Mammary microvascular endothelial cell (primary cell): ENCODE results near the gene UGDH.

- RAMPAGE, long total RNA: start-site peak on the minus strand at chr4:39527370-39527442, 313 and 109 reads in 2 replicates; start-site peak on the minus strand at chr4:39527532-39527624, 197 and 111 reads in 2 replicates
Observed at GRCh38 chr4:39526856-39527680, at the start of gene UGDH. UGDH (minus strand) TSS chr4:39527439.

DNA sequence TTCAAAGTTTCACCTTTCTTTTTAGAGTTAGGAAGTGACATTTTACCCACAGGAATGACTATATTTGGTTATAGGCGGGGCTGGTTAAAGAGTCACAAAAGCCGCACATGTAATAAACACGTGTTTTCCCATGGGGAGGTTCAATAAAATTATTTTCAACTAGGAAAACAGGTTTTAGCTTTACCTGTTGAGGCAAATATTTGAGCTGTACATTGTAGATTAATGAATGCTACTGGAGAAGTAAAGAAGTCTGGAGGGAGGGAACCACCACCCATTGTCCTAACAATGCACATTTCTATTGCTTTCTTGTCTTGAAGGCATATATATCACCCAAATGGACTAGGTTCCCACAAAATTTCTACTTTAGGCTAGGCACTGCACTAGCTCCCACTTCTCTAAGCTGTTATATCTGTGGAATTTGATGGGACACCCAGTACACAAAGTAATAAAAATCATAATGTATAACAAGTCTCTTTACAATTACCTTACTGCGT lies 41.7 kb upstream of the UGDH start:
- RAMPAGE, long total RNA: no peak

- RAMPAGE, long total RNA: no peak
Observed at GRCh38 chr4:39614623-39615153, 24.0 kb downstream of the SMIM14 start.

- RAMPAGE, long total RNA: no peak
Observed at GRCh38 chr4:39637998-39638376, 678 bp downstream of the SMIM14 start.

DNA sequence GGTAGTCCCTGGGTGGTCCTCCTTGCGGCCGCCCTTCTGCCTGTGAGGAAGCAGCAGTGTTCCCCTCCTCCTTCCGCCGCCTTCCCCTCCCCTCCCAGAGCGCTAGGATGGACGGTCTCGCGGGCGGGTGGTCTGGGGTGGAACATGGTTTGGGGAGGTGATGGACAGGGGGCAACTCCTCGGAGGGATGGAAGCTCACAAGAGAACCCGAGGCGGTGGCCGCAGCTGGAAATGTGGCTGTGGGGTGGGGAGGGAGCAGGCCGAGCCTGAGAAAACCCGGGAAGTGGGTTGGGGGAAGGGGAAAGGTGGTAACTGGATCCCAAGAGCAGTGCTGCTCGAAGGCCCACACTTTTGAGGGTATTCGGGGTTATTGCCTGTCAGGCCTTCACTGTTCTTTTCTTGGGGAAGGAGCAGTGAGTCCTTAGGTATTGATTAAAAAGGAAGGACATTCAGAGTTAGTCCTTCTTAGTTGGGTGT lies 571 bp downstream of the UBE2K start:
- RAMPAGE, long total RNA: no peak

DNA sequence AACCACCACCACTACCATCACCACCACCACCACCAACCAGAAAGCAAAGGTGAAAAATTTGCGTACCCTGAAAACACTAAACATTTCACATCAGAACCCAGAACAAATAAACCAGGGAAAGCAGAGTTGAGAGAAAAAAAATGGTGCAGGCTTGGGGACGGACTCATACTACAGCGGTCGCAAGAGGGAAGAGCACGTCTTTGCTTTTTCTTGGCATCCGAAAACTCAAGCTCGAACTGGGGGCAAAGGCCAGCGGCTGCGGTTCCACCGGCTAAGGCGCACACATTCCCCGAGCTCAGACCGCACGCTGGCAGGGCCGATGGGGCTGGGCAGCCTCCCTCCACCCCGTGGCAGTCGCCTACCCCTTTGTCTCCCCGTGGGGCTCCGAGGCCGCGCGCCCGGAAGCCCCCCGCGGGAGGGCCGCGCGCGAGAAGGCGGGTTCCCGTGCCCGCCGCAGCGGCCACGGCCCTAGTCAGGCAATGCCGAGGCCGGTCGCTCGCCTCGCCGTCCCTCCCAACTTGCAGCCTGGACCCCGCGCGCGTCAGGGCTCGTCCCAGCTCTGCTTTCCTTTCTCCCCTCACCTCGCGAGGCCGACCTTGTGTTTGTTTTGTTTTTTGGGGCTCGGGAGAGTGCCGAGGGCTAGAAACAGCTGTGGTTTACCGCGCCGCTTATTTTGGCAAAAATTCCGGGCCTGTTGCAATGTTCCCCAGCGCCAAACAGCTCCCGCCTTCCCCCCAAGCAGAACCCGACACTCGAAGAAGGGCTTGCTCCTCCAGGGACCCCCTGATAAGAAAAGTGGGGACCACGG lies 739 bp upstream of the N4BP2 start:
- RAMPAGE, long total RNA: no peak

DNA sequence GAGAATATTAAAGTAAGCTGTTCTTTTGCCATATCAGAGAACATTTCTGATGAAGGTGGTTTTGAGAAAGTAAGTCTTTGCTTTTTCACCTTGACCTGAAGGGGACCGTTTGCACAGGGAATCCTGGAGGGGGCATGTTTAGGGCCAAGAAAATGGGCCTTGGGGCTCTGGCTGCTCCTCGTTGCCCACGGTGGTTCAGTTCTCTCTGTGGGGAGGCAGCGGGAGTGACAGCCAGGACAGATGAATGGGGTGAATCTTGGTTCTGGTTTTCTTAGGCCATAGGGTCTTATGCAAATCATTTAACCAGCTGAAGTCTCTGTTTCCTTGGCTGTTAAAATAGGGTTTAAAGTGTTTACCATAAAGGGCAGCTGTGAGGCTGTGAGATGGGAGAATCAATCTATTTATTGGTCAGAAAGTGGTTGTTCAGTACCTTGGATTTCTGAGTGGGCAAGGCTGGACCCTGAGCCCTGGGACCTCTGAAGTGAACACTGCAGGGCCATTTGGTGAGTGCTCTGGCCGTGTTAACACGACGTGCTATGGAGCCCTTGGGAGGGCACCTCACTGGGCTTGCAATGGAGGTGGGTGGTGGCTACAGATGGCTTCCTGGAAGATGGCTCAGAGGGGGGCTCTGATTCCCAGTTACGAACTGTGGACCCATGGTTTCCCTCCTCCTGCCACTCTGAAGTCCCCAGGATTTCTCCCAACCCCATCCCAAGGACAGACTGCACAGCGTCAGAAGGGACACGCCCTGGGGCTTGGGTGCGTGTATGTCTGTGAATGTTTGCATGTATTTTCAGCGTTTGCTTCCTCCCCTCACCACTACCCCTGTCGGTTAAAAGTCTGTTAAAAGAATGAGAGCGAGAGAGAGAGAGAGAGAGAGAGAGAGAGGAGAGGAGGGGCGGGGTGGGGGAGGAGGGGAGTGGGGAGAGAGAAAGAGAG lies 3.9 kb upstream of the RHOH start:
- RAMPAGE, long total RNA: no peak

- RAMPAGE, long total RNA: no peak
Observed at GRCh38 chr4:40193560-40193836, 3.3 kb upstream of the RHOH start.

DNA sequence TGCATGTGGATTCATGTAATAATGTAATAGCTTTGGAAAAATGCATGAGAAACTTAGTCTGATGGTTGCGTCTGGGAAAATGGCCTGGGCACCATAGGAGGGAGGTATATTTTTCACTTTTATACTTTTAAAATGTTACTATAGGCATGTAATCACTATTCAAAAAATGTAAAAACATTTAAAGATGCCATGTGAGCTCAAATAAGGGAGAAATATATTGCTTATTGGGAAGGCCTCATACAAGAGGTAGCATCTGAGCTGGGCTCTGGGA lies 22.6 kb downstream of the RHOH start:
- RAMPAGE, long total RNA: no peak

DNA sequence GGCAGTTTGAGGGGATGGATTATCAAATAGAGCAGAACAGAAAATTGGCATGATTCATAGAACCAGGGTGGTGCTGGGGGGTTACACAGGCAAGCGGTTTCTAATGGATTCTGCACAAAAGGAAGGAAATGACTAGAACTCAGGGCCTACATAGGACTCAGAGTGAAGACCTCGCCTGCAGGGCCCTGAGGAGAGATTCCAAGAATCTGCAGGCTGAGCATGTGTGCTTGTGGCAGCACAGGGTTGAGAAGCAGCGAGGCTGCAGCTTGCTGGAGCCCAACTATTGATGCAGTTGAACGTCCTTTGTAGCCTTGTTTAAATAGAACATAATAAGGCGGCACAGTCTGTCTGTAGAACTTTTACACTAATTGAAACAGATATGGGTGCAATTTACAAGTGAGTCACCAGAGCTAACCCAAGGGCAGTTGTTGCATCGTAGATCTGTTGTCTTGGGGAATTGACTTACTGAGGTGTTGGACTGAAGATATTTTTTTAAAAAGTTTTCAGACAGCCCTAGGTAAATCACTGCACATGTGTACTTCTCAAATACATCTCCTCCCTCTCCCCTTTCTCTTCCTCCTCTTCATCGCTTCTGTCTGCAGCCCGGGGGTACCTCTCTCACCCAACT lies 58.2 kb downstream of the RHOH start:
- RAMPAGE, long total RNA: no peak

- RAMPAGE, long total RNA: no peak
Observed at GRCh38 chr4:40308196-40308576, 26.9 kb upstream of the CHRNA9 start.

DNA sequence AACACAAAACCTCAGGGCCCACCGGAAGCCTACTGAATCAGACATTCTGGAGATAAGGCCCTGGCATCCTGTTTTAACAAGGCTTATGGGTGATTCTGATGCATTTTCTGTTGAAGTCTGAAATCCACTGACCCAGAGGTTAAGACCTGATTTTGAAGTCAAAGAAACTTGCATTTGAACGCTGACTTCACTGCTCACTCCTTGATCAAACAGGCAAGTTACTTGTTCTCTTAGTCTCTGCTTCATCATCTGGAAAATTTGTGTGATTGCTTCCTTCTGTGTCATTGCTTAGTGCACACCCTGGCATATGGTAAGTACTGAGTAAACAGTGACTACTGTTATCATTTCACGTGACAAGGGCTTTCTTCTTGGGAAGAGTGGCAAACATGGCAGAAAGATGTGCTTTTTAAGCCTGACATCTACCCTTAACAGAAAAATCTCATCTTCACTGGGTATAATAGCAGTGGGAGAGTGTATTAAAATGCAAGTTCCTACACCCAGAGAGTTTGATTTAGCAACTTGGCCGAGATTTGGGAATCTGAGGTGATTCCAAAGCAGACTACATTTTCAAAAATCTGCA lies 14.7 kb downstream of the CHRNA9 start:
- RAMPAGE, long total RNA: no peak

DNA sequence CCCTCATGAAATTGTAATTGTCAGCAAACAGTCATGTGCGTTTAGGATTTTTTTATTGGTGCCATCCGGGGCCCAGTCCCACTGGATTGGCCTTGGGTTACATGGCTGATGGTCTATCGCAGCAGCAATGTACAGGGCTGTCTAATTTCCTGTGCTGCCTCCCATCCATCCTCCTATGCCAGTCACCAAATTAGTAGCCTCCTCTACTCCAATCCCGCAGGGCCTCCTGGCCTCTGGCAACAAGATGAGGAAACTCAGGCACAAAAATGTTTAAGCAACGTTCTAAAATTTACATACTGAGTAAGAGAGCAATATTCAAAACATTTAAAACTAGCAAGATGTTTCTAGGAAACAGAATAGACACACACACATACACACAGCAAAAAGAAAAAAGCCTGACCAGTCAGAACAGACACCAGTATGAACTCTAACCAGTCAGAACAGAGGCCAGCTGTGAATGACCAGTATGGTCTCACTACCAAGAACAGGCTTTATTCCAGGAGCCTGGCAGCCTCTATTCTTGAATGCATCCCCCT lies 42.5 kb downstream of the CHRNA9 start:
- RAMPAGE, long total RNA: no peak

- RAMPAGE, long total RNA: no peak
Observed at GRCh38 chr4:40405169-40405569, 70.0 kb downstream of the CHRNA9 start.

GRCh38 chr4:40438777-40439157 lies 103.6 kb downstream of the CHRNA9 start:
- RAMPAGE, long total RNA: no peak

- RAMPAGE, long total RNA: no peak
Observed at GRCh38 chr4:40484591-40485084, 145.0 kb downstream of the RBM47 start.

GRCh38 chr4:40553898-40554548 lies 75.6 kb downstream of the RBM47 start:
- RAMPAGE, long total RNA: no peak

GRCh38 chr4:40628910-40629226 lies 796 bp downstream of the RBM47 start:
- RAMPAGE, long total RNA: no peak

- RAMPAGE, long total RNA: no peak
Observed at GRCh38 chr4:40630379-40631096, 874 bp upstream of the RBM47 start.

- RAMPAGE, long total RNA: no peak
Observed at GRCh38 chr4:40672419-40673454, 43.1 kb upstream of the RBM47 start.